Measurements from ENCODE around the gene CARM1.

DNA sequence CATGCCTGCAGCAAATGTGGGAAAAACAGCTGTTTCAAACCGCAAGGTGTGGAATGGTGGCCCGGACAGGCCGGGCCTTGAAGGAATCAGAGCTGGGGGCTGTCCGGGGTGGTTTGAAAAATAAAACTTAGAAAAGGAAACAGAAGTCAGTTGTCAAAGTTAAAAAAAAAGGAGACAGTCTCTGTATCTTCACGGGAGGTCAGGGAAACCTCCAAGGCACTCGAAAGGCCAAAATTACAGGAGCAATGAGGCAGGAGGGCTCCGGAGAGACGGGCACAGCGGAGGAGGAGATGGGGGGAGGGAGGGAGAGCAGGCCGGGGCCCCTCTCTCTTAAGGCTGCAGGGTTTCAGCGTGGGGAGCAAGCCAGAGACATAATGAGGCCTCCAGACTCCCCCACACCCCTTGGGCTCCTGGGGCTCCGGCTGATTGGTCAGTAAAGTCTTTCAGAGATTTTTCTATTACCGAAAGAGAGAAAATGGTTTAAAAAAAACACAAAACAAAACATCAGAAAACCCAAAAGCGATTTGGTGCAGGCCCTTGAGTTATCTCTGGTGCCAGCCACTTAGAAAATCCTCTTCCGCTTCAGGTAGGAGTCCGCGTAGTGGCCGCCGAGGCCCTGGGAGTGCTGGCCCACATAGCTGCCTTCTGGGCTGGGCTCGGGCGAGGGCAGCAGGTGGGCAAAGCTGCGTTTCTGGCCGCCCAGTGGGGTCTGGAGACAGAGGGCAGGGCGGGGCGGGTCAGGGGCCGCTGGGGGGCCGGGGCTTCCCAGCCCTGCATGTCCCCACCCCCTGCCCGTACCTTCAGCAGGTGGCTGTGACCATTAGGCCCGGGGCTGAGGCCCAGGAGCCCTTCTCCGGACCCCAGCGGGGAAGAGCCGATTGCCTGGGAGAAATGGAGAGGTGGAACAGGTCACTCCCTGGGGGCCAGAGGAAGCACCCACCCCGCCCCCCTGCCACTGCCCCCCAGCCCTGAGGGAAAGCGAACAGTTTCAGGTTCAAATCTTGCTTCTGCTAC is 1.4 kb upstream of the FDX2 start:
- PRO-cap, result no peak
- RAMPAGE, long total RNA, 4 experiments, result start-site peak on the minus strand in 1 of 4 experiments, centred at position 704 of the sequence, 6 reads per replicate

GRCh38 chr19:10332237-10332761 is 1.0 kb downstream of the RAVER1 start:
- PRO-cap, result no peak
- RAMPAGE, long total RNA, 4 experiments, result no peak in any of the 4 experiments

- PRO-cap, result no peak
- RAMPAGE, long total RNA, 4 experiments, result no peak in any of the 4 experiments
These were observed 671 bp downstream of the RAVER1 start for GRCh38 chr19:10332762-10332954.

DNA sequence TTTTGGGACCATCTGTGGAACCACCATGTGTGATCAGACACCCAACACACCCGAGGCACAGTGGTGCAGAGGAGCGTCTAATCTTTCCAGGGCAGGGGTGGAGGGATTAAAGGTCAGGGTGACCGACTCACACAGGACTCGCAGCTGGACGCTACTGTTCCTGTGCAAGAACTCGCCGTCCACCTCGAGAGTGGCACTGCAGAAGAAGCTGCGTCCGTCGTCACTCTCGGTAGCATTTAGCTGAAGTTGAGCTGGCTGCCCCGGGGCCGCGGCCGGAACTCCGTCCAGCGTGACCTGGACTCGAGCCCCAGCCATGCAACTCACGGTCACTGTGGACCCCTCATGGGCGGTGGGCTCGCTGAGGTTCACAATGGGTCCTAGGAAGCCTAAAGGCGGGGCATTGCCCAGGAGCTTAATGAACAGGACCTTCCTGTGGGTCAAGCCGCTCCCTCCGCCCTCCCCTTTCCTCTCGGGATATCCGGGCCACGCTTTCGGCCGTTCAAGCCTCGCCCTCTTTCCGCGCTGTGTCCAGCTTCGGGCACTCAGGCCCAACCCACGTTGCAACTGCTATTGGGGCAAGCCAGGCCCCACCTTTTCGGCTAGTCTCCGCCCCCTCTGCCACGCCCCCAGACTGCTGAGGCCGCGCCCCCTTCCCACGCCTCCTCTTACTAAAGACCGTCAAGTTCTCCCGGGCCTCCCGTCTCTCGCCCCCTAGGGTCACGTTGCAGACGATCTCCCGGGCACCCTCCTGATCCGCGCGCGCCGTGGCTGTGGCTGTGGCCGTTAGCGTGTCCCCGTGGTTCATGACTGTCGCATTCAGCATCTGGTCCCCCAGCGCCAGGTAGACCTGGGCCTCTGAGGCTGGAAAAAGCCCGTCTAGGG is 1.3 kb upstream of the RAVER1 start:
- PRO-cap, result no peak
- RAMPAGE, long total RNA, 4 experiments, result start-site peak on the minus strand in 4 of 4 experiments, centred at positions 422 to 457 of the sequence, 17 to 104 reads per replicate

DNA sequence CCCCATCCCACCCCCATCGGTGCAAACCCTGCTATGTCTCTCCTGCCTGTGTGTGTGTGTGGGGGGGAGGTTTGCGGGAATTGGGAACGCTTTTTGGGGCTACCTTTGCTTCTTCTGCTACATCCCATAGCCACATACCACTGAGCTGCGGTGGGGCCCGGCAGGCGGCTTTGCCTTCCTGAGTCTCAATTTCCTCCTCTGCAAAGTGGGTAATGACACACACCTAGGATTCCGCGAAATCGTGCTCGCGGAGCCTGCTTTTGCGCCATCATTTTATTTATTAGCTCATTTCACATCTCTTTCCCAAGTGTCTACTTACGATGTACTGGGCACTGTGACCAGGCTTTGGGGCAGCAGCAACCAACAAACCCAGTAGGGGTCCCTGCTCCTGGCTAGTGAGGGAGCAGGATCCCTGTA is 2.1 kb upstream of the CDC37 start:
- PRO-cap, result no peak
- RAMPAGE, long total RNA, 4 experiments, result no peak in any of the 4 experiments

DNA sequence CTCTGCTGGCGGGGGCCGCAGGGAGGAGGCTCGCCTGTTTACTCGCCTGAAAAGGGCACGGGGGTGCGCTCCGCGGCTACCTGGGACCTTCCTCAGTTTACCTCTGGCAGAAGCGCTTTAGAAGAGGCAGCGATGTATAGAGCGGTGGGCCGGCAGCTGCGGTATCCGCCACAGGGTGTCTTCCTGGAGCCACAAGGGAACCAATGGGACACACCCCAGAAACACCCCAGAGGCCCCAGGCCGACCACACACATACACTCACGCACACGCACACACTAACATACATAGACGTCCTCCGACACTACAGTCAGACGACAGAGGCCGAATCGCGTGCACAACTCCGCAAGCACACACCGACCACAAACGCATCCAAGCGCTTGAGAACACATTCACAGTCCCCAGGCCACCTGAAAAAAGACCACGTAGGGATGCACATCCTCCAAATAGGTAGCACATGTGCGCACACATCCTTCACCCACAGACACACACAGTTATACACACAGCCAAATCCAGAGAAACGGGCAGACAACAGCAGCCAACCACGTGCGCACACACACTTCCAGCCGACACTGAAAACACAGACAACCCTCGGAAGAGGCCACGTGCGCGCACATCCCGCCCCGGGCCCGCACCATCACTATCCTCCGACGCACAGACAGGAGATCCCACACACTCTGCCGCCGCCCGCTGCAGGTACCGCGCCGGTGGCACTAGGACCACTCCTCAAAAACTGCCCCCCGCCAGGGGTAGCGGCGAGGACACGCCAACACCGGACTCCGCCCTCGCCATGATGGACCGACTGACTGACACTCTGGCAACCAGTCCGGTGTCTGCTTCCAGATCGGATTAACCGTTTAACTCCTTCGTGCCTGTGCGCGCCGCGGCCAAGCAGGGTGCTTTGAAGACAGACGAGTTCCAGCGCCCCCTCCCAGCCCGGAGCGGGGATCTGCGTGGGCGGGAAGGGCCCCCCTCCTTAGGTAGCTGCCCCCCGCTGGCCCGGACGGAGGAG is 619 bp upstream of the PDE4A start:
- PRO-cap, result no peak
- RAMPAGE, long total RNA, 4 experiments, result no peak in any of the 4 experiments

DNA sequence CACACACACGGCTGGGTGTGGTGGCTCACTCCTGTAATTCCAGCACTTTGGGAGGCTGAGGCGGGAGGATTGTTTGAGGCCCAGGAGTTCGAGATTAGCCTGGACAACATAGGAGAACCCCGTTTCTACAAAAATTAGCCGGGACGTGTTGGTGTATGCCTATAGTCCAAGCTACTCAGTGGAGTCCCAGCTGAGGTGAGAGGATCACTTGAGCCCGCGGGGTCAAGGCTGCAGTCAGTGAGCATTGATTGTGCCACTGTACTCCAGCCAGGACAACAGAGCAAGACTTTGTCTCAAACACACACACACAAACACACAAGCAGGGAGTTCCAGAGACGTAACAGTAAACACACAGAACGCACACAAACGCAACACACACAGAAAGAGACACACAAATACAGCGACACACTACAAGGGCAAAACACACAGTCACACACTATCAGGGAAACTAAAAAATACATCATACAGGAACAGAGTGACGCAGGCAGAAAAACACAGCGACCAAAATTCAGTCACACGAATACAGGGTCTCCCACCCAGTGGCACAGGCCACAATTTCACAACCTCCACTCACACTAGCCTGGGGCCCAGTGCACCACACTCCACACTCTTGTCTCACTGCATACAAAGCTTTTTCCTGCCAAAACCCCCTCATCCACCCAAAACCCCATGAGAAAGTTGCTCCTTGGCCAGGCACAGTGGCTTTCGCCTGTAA is 1.5 kb downstream of the S1PR5 start:
- PRO-cap, result no peak
- RAMPAGE, long total RNA, 4 experiments, result no peak in any of the 4 experiments

GRCh38 chr19:10568028-10568403 is 763 bp downstream of the CDKN2D start:
- PRO-cap, result no peak
- RAMPAGE, long total RNA, 4 experiments, result no peak in any of the 4 experiments

DNA sequence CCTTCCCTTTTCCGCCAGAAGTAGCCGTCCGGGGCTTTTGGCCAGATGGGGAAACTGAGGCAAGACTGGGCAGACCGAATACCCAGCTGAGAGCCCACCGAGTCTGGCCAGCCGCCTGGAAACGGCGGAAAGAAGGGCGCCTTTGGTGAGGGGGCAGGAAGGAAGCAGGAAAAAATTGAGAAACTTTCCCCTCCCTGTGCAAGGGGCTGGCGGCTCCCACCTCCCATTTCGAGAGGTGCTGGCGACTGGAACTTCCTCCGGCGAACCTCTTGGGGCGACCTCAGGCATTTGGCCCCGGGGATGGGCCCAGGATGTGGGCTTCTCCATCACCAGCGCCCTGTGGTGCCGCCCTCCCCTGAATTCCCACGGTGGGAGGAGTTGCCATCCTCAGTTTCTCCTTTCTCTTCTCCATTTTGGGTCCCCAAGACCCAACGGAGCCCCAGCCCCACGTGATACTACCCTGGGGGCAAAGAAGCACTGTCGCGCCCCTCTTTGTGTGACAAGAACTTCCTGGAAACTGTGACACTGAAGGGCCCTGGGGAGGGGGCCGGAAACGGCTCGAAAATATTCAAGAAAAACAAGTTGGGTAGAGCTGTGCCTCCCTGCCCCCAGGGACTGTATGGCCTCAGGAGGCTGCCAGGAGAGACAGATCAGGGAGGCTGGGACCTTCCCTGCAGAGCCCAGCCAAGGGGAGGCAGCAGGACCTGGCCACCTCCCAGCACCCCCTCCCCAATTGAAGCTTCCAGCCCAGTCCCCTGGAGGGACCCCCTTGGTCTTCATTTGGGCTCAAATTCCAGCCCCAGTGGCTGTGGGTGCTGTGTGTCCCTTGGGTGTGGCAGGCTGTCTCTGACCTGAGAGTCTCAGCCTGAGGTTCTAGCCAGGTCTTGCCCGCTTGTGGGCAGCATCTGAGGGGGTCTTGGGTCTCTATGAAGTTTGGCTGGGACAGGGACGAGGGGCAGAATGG is 16.1 kb upstream of the AP1M2 start:
- PRO-cap, result no peak
- RAMPAGE, long total RNA, 4 experiments, result no peak in any of the 4 experiments

DNA sequence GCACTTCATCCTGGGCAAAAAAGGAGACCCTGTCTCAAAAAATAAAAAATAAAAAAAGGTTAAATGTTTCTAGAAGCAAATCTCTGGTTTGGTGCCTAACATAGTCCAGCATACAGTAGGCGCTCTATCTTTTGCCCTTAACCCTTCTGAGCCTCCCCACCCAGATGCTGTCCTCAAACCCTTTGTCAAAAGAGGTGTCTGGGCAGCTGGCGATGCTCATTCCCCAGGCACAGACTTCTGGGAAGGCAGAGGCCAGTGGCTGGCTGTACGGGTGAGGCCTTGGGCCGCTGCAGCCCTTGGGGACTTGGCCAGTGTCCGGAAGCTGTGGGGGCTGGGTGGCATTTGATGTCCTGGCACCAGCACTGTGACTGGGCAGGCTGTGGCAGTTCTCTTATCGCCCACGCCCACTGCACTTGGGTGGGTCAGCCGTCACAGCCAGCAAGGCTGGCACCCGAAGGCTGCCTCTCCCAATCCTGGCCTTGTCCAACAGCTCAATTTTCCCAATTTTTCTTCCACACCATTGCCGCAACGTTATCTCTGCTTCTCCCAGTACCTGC is 12.9 kb upstream of the SLC44A2 start:
- PRO-cap, result no peak
- RAMPAGE, long total RNA, 4 experiments, result no peak in any of the 4 experiments

DNA sequence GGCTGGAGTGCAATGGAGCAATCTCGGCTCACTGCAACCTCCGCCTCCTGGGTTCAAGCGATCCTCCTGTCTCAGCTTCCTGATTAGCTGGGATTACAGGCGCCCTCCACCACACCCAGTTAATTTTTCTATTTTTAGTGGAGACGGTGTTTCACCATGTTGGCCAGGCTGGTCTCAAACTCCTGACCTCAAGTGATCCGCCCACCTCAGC is 1.7 kb upstream of the ILF3 start:
- PRO-cap, result no peak
- RAMPAGE, long total RNA, 4 experiments, result no peak in any of the 4 experiments

- PRO-cap, result no peak
- RAMPAGE, long total RNA, 4 experiments, result no peak in any of the 4 experiments
These were observed 22.4 kb upstream of the QTRT1 start for GRCh38 chr19:10678634-10679414.

DNA sequence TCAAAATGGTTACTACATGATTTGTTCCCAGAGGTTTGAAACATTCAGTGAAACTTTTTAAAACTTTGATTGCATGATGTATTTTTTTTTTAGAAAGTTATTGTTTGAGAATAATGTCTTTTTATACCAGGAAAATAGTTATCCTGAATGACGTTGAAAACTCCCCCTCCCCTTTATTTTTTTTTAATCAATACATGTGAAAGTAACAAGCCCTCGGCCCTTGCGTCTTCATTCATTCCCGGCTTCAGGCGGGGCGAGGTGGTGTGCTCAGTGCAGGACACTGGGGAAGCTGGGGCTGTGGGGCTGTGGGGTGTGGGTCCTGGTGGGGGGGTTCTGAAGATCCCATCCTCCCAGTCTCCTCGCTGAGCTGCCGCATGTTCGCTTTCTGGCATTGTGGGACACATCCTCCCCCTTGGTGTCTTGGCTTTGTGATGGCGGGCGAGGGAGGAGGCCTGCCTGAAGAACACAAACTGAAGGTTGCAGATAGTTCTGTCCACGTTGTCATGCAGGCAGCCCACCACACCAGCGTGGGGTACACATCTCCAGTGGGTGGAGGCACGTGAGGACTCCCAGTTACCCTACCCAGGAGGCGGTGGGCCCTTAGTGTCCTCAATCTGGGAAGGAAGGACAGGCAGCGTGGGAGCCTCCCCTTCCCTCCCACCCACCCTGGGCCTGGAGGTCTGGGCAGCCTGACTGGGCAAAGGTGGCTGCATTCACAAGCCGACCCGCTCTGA is 15.5 kb upstream of the QTRT1 start:
- PRO-cap, result no peak
- RAMPAGE, long total RNA, 4 experiments, result no peak in any of the 4 experiments

GRCh38 chr19:10687975-10688424 is 13.2 kb upstream of the QTRT1 start:
- PRO-cap, result no peak
- RAMPAGE, long total RNA, 4 experiments, result no peak in any of the 4 experiments

- PRO-cap, result no peak
- RAMPAGE, long total RNA, 4 experiments, result start-site peak on the plus strand in 1 of 4 experiments, at chr19:10777143-10777150 at its widest, 24 reads per replicate
These were observed 59.0 kb downstream of the DNM2 start for GRCh38 chr19:10776934-10777267.

DNA sequence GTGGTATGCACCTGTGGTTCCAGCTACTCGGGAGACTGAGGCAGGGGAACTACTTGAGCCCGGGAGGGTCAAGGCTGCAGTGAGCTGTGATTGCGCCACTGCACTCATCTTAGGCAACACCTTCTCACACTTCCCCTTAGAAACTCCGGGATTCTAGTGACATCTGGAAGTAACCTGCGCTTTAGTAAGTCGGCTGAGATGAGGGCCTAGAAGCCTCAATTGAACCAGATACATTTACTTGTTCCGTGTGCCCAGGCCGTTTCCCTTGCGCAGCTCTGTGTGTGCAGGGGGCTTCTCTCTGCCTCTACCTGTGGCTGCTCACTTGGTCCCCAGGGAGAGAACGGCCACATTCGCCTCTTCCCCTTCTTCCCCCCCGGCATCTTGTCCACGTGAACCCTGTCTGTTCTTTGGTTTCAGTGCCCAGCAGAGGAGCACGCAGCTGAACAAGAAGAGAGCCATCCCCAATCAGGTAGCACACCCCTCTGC is 30.5 kb downstream of the TMED1 start:
- PRO-cap, result no peak
- RAMPAGE, long total RNA, 4 experiments, result no peak in any of the 4 experiments

DNA sequence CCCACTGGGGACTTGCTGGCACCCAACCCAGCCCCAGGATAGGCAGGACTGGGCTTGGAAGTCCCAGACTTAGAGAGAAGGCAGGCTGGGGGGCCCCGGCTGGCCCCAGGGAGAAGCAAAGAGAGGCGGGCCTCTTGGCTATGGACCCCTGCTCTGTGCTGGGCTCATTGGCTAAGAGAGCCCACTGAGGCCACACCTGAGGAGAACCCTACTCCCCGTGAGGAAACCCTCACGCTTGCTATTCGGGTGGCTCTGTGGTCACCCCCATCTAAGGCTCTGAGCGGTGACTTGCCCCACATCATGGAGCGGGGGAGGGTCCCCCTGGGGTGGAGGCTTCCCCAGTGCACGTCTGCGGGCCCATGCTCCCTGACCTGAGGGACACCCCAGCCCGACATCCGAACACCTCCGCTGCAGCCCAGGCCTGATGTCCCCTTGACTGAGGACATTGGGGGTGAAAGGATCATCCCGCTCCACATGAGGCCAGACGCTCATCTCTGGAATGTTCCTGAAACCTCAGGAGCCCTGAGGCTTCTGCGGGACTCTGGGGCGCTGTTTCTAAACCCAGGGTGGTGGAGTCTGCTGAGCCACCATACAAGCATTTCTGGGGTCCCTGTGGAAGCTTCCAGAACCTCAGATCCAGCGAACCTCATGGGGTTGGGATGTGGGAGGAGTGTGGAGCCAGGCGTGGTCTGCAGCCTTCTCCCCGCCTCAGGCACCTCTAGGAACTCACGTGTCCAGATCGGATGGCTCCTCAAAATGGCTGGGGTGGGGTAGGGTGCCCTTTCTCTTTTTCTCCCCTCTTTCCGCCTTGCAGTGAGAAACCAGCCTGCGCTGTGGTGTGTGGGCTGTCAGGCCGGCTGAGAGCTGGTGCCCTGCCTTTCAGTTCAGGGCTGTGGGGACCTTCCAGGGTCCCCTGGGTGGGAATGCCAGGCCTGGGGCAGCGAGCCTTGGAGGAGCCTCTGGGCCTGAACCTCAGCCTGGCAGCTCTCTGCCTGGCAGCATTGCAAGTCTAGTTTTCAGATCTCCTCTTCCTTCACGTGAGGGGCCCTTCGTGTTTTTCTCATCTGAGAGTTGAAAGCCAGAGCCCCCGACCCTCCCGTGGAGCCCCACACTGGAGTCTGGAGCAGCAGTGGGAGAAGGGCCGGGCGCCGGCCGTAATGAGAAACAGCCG is 19.8 kb downstream of the TMED1 start:
- PRO-cap, result no peak
- RAMPAGE, long total RNA, 4 experiments, result no peak in any of the 4 experiments

- PRO-cap, result no peak
- RAMPAGE, long total RNA, 4 experiments, result start-site peak on the plus strand in 1 of 4 experiments, at chr19:10871809-10871855 at its widest, 25 reads per replicate
These were observed at the start of gene CARM1 for GRCh38 chr19:10871284-10872212. Gene CARM1 (plus strand): TSS chr19:10871553.

GRCh38 chr19:10896394-10896756 is 25.0 kb downstream of the CARM1 start:
- PRO-cap, result no peak
- RAMPAGE, long total RNA, 4 experiments, result no peak in any of the 4 experiments

- PRO-cap, result no peak
- RAMPAGE, long total RNA, 4 experiments, result no peak in any of the 4 experiments
These were observed 54.3 kb upstream of the LDLR start for GRCh38 chr19:11034906-11035345.